Metastatic Breast Carcinoma in the Ovary (tissue), 3 donors: Measurements from ENCODE around the genes SBNO2 and STK11.

DNA sequence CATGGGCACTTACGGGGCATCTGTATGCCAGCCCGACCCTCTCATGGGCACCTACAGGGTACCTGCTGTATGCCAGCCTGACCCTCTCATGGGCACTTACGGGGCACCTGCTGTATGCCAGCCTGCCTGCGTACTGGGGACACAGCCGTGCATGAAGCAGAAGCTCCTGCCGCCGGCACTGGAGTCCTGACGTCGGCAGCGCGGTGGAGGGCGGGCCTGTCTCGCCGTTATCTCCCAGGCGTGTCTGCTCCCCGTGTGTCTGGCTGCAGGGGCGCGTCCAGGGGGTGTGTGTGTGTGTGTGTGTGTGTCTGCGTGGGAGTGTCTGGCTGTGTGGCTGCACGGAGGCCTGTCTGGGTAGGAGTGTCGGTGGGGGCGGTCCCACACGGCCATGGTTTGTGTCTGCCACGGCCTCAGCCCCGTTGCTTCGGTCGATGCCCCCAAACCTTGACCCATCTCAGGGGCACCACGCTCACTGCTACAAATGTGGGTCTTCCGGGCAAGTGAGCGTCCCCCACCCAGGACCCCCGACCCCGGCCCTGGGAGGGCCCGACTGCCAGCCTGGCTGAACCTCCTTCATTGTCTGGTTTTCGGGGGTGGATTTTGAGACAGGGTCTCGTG is 18.3 kb downstream of the ARID3A start:
- PRO-cap, 3 experiments, result no peak in any of the 3 experiments

DNA sequence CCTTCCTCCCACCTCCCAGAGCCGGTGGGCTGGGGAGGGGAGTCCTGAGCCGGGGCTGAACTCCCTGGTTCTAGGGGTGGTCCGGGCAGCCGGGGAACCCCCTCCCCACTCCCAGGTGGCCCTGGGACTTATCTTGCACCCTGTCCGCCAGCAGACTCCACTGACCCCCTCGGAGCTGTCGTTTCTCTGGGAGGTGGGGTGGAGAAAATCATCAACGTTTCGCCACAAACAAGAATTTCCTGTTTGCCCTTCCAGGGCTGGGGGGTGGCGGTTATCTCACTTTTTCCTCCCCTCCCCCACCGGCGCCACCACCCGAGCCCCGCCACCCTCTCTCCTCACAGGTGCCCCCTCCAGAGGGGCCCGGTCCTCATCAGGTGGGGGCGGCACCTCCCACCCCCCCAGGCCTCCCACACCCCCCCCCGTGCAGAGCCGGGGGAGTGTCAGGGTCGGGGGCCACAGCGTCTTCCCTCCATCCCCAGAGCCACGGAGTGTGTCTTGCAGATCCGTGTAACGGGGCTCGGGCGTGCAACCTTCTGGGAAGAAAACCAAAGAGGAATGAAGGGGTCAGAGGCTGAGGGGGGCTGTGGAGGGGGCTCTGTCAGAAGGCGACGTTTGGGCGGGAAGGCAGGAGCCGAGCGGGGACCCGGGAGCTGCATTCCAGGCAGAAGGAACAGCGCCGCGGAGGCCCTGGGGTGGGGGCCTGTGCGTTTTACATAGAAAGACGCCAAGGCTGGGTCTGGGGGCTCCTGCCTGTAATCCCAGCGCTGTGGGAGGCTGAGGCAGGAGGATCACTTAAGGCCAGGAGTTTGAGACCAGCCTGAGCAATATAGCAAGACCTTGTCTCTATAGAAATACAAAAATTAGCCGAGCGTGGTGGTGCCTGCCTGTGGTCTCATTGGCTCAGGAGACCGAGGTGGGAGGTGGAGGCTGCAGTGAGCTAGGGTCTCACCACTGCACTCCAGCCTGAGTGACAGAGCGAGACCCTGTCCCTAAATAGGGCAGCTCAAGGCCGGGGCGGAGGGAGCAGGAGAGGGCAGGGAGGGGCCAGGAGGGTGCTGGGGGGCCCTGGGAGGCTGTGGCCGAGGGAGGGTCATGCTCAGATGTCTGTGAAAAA is 27.6 kb downstream of the ARID3A start:
- PRO-cap, 3 experiments, result no peak in any of the 3 experiments

- PRO-cap, 3 experiments, result no peak in any of the 3 experiments
Measured at GRCh38 chr19:1017039-1017880, 3.7 kb downstream of the TMEM259 start.

DNA sequence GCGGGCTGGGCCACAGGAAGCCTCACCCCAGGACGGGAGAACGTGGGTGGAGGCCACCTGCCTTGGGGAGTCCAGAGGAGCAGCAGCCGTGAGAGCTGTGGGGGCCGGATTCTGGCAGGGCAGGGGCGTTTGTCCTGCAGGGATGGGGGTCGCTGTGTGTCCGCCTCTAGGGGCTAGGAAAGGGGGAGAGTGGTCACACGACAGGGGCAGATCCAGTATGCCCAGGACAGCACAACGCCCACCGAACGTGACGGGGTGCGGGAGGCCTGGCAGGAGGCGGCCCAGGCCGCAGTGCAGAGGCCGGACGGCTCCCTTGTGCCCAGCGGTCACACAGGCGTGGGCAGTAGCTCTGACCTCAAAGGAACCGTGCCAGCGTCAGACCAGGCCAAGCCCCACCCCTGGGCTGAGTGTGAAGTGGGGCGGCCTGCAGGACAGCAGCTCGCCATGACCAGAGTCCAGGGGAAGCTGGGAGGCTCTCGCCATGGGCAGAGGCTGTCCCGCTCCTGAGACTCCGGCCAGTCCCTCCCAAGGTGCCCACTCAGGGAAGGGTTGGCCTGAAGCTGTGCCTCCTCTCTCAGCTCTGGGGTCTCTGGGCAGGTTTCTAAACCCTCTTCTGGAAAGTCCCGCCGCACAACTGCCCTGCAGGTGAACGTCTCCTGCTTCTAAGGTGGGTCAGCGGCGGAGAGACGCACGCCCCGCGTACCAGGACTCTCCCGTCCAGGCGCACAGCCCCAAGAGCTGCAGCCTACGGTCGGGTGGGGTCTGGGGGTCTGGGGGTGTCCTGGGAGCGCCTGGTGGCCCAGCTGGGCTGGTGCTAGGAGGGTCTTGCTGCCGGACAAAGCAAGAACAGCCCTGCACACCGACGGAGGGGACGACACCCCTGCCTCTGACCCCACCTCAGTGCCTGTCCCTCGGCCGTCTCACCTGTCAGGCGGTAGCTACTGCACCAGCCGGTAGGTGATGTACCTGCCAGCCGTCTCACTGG is 6.3 kb downstream of the POLR2E start:
- PRO-cap, 3 experiments, result no peak in any of the 3 experiments

GRCh38 chr19:1105313-1105529 is 1.4 kb downstream of the GPX4 start:
- PRO-cap, 3 experiments, result peak in 1 of 3 experiments; most common minus-strand start chr19:1105465 (in 1)

GRCh38 chr19:1106926-1107400 is 3.2 kb downstream of the GPX4 start:
- PRO-cap, 3 experiments, result peak in 1 of 3 experiments; most common minus-strand start chr19:1107061 (in 1)

DNA sequence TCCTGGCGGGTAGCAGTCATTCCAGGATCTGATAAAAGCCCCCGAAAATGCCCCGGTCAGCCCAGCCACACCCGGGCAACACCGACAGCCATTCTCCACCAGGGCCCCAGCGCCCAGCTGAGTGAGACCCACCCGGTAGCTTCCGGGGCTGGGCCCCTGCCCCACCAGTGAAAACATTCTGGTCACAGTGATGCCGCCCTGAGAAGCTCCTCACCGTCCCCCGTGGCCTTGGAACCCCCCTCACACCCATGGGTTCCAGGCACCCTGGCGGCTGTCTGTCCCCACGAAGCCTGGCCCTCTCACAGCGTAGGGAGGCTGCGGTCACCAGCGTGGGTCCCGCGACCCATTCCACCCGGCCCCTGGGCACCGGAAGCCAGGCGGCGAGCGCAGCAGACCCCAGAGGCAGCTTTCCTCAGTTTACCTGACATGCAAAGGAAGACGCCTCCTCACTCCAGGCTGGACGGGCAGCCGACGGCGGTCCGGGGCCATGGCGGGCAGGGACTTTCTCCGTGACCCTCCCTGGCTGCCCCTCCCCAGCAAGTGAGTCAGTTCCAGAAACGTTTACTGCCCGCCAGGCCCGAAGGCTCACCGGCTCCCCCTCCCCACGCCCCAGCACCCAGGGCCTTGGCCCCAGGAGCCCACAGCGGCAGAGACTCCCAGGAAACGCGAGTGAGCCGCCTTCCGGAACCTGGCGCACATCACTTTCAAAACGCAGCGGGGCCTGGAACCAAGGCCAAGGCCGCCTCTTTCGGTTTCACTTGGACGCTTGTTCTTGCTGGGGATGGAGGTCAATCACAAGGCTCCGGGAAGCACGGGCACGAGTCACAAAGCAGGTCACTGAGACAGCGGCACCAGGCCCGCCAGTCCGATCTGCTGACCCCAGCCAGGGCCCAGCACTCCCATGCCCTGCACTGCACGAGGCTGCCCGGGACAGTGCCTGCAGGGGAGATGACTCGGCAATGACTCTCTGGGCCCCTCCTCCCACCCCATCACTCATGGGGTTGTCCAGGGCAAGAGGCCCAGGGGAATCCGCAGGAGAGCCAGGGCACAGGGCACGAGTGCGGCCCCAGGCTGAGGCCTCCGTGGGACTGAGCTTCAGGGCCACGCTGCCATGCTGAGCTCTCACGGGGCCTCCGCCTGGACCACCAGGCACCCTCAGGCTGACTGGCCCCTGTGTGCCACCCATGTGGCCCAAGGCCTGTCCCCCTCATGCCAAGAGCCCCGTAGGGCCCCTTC is 5.4 kb downstream of the SBNO2 start:
- PRO-cap, 3 experiments, result peak in 3 of 3 experiments; most common plus-strand start position 757 of the sequence (in 2); most common minus-strand start position 935 of the sequence (in 3)

GRCh38 chr19:1174052-1174466 is at the start of gene SBNO2:
Gene SBNO2 (minus strand): TSS chr19:1174268.
- PRO-cap, 3 experiments, result peak in 3 of 3 experiments; most common plus-strand start chr19:1174239 (in 1); most common minus-strand start chr19:1174233 (in 3)

- PRO-cap, 3 experiments, result peak in 3 of 3 experiments; most common plus-strand start chr19:1205778 (in 2); most common minus-strand start chr19:1205532 (in 3)
Measured at GRCh38 chr19:1205281-1206220, at the start of gene STK11. Gene STK11 (plus strand): TSS chr19:1205778.

DNA sequence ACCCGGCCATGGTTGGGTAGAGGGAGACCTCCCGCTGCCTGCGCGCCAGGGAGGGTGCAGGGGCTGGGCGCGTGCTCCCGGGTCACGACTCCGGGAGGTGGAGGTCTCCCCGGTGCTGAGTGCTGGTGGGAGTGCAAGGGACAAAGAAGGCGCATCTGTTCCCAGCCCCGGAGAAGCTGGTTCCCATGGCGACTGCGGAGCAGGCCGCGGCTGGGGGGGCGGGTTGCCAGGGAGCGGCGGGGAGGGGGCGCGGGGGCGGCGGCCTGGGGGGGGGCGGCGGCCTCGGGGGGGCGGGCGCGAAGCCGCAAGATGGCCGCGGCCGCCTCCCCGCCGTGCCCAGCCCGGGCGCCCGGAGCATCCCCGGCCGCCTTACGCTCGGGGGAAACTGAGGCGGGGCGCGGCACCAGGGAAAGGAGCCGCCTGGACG is 1.2 kb downstream of the CBARP start:
- PRO-cap, 3 experiments, result no peak in any of the 3 experiments

GRCh38 chr19:1250334-1251353 is 2.3 kb downstream of the MIDN start:
- PRO-cap, 3 experiments, result peak in 3 of 3 experiments; most common plus-strand start chr19:1250913 (in 1); most common minus-strand start chr19:1250888 (in 3)

GRCh38 chr19:1254048-1254484 is 5.7 kb downstream of the MIDN start:
- PRO-cap, 3 experiments, result peak in 1 of 3 experiments; most common plus-strand start chr19:1254225 (in 1); most common minus-strand start chr19:1254204 (in 1)

DNA sequence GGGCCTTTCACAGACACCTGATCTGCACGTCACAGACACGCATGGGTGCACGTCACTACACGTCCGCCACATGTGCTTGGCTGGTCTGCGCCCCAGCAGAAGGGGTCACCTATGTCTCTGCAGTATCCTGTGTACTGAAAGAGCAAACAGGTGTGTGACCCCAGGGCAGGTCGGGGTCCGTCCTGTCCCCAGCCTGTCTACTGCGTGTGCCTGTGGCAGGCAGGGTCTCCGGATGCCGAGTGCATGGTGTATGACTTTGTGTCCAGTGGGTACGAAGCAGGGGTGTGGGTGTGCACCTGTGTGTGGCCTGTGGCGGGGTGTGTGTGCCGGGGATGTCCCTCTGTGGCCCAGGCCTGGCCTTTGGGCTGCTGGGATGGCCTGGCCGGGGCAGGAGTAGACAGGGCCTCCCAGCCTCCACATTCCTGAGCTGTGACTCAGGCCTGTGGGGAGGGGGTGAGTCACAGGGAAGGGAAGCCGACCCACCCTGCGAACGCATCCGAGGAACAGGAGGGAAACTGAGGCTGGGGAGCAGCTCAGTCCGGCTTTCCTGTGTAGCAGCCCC is 3.9 kb upstream of the CIRBP start:
- PRO-cap, 3 experiments, result no peak in any of the 3 experiments

- PRO-cap, 3 experiments, result peak in 2 of 3 experiments; most common minus-strand start chr19:1269056 (in 1)
Measured at GRCh38 chr19:1268805-1269212, 323 bp upstream of the CIRBP start.

GRCh38 chr19:1291749-1292193 is 6.1 kb downstream of the EFNA2 start:
- PRO-cap, 3 experiments, result no peak in any of the 3 experiments

- PRO-cap, 3 experiments, result no peak in any of the 3 experiments
Measured at GRCh38 chr19:1295654-1295962, 9.9 kb downstream of the EFNA2 start.

DNA sequence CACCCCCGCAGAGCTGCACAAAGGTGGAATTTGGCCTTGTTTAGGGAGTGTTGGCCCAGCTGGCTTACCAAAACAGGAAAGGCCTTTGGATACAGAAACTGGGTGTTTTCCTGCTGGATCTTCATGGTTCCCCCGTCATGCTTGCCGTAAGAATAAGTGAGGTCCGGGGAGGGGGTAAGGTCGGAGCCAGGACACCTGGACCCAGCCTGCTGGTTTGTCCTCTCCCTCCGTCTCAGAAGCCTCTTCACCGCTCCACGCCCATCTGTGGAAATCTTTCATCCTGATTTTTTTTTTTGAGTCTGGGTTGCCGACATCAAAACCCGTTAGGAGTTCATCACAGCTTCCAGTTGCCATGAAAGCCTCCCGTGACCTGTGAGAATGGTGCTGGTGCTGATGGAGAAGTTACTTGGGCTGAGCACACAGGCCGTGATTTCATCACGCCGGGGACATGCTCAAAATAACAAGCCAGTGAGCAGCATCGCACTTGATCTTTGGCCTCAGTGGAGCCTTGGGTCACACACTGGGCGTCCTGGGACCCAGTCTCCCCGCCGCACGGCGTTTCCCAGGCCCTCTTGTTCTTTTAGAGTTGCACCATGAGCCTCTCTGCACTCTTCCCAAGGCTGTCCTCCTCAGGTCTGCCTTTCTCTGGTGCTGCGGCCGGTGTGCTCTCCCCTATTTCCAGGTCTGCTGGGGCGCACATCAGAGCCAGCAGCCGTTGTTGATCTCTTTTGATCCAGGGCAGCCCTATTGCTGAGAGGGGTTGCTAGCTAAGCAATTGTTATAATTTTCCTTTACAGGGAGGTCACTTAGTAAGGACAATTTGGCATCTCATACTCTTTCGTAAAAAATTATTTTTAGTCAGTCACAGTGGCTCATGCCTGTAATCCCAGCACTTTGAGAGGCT is 9.6 kb upstream of the NDUFS7 start:
- PRO-cap, 3 experiments, result no peak in any of the 3 experiments

DNA sequence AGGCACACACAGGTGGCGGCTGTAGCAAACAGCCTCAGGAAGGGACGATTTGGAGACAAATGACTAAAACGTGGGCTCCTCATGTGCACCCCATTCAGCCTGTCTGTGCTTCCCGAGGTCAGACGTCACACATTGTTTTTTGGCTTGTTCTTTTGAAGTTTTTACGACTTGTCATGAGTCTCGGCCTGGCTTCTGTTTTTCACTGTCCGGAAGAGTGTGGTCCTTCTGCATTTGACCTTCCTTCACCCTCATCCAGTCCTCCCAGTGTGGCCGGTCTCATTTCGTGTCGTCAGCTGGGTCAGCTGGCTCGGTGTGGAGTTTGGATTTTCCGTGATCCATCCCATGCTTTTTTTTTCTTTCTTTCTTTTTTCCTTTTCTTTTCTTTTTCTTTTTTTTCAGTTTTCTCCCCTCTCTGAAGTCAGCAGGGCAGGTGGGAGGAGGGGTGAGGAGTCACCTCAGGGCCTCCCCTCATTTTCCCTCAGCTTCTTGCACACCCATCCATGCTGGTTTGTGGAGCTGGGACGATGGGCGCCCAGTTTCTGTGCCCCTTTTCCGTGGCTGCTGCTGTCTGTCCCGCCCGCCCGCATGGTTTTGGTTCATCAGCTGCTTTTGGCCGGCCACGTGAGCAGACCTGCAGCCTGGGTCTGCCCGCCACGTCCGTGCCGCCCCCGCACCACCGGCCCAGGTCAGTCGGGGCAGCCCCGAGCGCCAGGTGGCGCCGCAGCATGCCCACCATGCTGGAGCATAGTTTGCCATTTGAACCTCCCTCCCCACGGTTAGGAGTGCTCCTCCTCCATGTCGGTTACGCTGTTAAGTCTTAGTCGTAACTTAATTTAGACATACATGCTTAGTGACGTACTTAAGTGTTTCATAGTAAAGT is 15.3 kb downstream of the DAZAP1 start:
- PRO-cap, 3 experiments, result no peak in any of the 3 experiments

DNA sequence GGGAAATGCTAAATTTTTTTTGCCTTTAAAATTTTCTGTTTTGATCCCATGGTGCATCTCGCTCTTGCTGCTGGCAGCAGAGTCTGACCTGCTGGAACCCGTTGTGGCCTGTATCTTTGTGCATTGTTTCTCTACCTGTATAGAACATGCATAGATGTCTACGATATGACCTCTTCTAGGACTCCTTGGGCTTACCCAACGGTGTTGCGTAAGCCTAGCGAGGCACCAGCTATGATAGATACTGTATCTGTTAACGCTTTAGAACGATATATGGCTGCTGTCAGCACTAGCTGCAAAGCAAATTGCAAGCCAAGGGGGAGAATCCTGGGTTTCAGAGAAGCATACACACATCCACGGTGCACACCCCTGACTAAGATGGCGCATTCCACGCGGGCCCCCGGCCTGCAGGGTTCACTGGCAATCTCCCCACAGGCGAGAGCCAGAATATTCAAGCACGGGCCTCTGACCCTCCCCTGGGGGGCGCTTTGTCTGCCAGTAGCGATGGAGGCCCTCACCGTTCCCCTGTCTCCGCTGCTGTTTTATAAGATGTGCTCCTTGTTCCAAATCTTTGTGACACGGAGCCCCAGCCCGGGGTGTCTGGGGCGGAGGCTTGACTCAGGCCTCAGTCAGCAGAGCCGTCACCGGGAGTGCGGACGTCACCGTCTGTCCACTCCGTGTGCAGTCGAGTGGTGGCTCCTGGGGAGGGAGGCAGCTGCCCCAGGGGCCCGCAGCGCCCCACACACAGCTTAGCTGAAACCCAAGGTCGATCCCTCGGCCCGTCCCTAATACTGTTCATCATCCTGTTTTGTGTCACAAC is 13.0 kb upstream of the RPS15 start:
- PRO-cap, 3 experiments, result no peak in any of the 3 experiments

DNA sequence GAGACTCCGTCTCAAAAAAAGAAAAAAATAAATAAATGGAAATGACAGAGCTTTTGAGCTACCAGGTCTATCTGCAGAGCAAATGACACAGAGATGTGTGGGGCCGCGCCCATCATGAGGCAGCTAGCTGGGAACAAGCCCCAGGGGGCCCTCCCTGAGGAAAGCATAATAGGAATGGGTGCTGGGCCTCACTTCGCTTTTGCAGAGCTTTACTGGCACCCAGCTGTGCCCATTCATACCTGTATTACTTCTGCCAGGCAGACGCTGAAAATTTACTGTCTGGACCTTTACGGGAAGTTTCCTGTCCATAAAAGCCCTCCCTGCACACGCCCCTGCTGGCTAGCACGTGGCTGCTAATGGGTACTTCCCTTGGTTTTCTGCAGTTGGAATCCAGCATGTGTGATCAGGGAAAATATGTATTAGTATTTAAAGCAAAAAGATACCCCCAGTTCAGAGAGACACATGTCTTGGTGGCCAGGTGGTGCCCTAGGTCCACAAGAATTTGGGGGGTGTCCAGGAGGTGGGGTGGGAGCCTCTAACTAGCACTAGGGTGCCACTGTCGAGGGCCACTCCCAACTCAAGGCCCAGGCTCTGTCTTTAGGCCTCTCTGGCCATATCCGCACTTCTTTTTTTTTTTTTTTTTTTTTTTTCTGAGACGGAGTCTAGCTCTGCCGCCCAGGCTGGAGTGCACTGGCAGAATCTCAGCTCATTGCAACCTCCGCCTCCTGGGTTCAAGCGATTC is 5.8 kb downstream of the RPS15 start:
- PRO-cap, 3 experiments, result no peak in any of the 3 experiments